Hepatocyte (in vitro differentiated cells and primary cell): ENCODE results near the genes TIA1, TGFA, MPHOSPH10 and SPR.

GRCh38 chr2:70247727-70248931 lies at the start of gene TIA1:
Gene TIA1 (minus strand): TSS chr2:70248628.
- RAMPAGE, long total RNA = no peak
- RRBS = no CpG with 5 or more reads among the region's 61 CpGs

DNA sequence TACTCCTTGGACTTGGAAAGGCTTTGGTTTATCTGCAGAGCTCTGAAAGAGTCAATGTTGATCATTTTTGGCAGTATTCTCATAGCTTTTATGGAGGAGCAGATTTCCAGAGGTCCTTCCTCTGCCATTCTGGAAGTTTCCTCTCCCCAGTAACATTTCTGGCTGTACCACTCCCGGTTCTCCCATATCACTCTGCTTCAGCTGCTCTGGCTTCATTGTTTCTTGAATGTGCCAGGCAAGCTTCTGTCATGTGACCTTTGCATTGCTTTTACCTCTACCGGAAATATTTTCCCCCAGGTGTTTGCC lies 12.3 kb downstream of the PCYOX1 start:
- RAMPAGE, long total RNA = no peak
- RRBS = 25% methylated on average over 2 of the region's 2 CpGs

- RAMPAGE, long total RNA = no peak
- RRBS = no CpG with 5 or more reads among the region's 8 CpGs
These were observed 103.7 kb downstream of the TGFA start for GRCh38 chr2:70449735-70450555.

GRCh38 chr2:70523965-70524823 lies 29.4 kb downstream of the TGFA start:
- RAMPAGE, long total RNA = no peak
- RRBS = no CpG with 5 or more reads among the region's 13 CpGs

DNA sequence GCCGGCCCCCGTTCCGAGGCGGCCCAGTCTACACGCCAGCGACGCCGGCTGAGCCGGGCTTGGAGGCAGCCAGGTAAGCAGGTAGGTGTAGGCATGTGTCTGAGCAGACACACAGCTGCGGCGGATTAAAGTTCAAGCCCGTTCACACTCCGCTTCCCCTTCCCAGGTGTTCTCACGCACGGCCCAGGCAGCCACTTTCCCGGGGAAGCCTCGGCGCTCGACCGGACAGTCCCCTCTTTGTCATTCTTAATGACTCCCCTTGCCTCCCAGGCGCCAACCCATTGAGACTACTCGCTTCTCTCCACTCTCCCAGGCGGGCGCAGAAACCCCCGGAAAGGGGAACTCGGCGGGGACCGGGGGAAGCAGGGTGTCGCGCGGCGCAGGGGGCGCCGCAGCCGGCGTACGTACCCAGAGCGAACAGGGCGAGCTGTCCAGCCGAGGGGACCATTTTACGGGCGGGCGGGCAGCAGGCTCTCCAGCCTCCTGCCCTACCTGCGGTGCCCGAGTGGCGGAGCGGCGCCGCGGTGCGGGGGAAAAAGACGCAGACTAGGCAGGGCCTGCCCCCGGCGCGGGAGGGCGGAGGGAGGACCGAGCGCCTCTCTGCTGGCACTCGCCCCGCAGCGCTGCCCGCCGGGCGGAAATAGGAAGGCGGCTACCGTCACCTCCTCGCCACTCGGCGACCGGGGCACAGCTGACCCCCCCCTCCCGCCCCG lies at the start of gene TGFA:
TSS of gene TGFA (minus strand) at position 507 of the 713 bp plus-strand sequence.
- RAMPAGE, long total RNA = no peak
- RRBS = 1% methylated on average over 38 of the region's 72 CpGs

GRCh38 chr2:70887453-70888323 lies 12.7 kb upstream of the VAX2 start:
- RAMPAGE, long total RNA = no peak
- RRBS = 4% methylated on average over 27 of the region's 67 CpGs

GRCh38 chr2:71069724-71070305 lies 1.4 kb downstream of the NAGK start:
- RAMPAGE, long total RNA = no peak
- RRBS = no CpG with 5 or more reads among the region's 8 CpGs

DNA sequence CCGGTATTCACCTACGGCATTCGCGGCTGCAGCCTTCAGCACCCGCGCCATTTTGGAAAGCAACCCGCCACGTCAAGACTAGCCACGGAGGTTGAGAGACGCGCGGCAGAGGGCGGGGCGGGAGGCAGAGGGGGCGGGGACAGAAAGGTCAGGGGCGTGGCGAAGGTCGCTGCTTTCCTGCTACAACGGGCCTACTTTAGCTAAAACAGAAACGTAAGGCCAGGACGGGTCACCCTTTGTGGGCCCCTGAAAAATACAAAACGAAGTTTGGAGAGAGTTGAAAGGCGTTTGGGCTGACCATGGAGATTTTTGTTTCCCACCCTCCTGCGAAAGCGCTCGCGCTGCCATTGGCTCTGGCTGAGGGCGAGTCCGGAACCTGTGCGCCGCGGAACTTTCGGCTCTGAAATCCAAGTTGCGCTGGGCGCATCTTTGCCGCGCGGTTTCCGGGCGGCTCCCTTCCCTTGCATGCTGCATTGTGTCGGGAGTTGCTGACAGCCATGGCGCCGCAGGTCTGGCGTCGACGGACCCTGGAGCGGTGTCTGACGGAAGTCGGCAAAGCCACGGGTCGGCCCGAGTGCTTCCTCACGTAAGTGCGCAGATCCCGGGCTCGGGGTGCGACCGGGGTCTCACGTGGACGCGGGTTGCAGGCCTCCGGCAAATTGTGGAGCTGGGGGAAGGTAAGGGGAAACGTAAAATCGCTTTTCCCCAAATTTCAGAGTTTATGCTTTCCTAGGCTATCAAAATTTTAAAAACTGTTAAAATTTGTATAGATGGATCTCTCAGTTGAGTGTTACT lies at the start of gene MPHOSPH10:
TSS of gene MPHOSPH10 (plus strand) at position 466 of the 795 bp plus-strand sequence.
- RAMPAGE, long total RNA = start-site peak on the minus strand centred at position 63 of the sequence, 18 bp wide, 94 and 58 reads in 2 replicates
- RRBS = 2% methylated on average over 11 of the region's 64 CpGs

DNA sequence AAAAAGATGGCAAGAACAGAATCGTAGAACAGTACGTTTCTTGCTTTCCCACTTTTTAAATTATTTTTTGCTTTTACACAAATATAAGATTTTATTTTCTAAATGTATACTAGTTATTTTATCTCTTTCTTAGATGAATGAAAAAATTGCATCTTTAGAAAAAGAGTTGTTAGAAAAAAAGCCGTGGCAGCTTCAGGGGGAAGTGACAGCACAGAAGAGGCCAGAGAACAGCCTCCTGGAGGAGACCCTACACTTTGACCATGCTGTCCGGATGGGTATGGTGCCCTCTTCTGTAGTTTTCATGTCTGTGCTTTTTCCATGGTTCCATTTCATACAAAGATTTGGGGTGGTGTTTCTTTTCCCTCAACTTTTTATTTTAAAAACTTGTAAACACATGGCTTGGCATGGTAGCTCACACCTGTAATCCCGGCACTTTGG lies 7.9 kb downstream of the MPHOSPH10 start:
- RAMPAGE, long total RNA = no peak
- RRBS = no CpG with 5 or more reads among the region's 5 CpGs

GRCh38 chr2:71423723-71424174 lies 42.8 kb upstream of the DYSF start:
- RAMPAGE, long total RNA = no peak
- RRBS = no CpG with 5 or more reads among the region's 3 CpGs

GRCh38 chr2:71645900-71646389 lies 179.4 kb downstream of the DYSF start:
- RAMPAGE, long total RNA = no peak
- RRBS = no CpG with 5 or more reads among the region's 5 CpGs

DNA sequence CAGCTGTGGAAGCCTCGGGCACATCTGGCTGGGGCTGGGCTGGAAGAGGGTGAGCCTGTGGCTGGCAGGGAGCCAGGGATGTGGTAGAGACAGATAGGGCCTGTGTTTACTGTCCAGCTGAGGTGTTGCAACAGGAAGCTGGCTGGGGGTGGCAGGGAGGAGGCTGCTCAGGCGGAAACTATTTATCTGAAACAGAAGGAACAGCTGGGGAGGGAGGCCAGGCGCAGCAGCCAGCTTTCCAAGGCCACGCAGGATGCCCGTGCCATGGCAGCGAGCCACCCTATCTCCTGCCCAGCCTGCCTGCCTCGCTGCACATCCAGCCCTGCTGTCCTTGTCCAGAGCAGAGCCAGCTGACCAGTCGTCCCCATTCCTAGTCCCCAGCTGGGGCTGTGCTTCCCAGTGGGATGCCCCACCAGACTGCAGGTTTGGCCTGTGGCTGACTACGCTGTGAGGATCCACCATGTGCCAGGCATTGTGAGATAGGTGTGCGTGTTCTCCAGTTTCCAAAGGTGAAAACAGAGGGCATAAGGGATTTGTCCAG lies 264.6 kb downstream of the CYP26B1 start:
- RAMPAGE, long total RNA = no peak
- RRBS = no CpG with 5 or more reads among the region's 10 CpGs

DNA sequence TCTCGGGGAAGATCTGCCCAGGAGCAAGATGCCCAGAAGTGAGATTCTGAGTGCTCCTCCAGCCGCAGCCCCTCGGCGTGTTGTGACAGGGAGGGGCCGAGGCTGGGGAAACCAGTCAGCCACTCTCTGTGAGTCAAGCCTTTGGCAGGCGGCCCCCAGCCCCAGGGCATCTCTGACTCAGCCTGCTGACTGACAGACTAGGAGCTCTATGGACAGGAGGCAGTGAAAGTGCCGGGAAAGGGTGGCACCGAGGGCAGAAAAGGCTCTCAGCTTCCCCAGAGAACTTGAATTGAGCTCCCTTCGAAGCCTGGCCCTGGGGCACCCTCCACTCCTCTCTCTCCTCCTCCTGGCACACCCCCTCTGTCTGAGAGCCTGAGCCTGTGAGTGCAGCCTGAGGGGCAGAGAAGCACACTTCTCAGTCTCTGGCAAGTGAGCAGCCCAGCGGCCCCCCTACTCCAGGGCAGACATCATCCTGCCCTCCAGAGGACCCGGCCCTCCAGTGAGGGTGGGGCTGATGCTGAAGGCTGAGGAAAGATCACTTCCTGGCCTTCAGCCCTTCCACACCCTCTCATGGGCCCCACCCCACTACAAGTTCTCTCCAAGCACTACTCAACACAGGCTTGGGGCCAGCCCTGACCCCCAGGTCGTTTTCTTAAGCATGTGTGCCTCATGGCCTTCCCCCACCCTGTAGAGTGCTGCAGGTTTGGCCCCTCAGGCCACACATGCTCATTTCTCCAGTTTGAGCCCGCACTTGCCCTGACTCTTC lies 32.1 kb downstream of the CYP26B1 start:
- RAMPAGE, long total RNA = no peak
- RRBS = no CpG with 5 or more reads among the region's 13 CpGs

DNA sequence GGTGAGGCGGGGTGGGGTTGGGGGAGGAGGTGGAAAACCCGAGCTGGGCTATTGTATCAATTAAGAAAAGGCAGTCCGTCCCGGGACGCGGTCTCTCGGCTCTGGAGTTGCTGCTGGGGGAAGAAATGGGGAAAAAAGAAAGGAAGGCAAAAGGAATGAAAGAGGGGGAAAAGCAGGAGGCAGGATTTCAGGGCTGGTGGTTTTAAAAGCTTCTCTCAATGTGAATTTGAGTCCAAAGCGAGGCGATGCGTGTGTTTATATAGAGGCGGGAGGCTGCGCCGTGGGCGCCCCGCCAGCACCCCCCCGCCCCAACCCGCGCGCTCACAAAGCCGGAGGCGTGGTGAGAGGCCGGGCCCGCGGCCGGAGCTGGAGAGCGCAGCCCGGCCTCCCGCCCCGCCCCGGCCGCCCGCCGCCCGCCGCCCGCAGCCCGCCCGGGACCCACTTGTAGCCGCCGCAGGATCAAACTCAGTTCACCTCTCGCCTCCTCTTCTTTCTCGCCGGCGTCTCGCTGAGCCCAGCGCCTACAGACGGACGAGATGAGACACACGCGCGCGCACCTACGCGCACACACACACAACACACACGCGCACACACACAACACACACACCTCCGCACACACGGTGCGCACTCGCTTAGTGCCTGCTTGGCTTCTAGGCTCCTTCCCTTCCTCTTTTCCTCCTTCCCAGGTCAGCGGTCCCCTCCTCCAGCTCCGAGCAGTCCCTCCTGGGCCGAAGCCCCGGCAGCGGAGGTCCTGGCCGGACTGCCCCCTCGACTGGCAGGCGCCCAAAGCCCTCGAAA lies 1.2 kb upstream of the CYP26B1 start:
- RAMPAGE, long total RNA = no peak
- RRBS = 2% methylated on average over 9 of the region's 69 CpGs

- RAMPAGE, long total RNA = no peak
- RRBS = 1% methylated on average over 21 of the region's 46 CpGs
These were observed at the start of gene SPR for GRCh38 chr2:72886749-72887482. Gene SPR (plus strand): TSS chr2:72887408.

- RAMPAGE, long total RNA = no peak
- RRBS = no CpG with 5 or more reads among the region's 5 CpGs
These were observed 37.8 kb downstream of the SFXN5 start for GRCh38 chr2:73033546-73034374.

DNA sequence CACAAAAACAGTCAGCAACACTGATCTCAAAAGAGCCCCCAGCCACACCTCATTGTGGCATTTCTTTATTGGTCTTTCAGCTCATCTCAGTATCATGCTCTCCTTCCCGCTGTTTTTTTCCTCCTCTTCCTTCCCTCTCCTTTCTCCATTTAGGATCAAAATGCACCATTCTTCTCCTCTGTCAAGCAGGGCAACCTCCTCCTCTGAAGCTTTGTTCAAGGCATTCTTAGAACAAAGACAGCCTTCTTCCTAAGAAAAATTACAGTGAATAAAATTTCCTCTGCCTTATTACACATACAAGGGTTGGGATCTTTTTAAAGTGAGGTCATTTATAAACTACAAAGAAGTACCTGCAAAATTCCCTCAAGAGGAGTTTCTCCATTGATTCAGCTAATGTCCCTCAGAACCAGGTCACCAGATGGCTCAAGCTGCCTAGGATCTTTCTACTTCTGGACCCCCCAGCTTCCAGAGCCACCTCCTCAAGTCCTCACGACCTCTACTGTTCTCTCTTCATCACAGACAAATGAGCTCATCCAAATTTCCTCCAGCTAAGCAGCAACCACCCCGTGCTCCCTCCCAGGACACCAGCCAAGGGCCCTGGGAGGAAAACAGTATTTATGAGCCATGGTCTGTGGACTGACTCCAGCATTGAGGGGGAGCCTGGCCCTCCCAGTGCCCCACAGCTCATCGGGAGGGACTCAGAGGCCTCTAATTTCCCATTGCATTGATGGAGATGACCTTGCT lies 18.0 kb downstream of the SFXN5 start:
- RAMPAGE, long total RNA = no peak
- RRBS = no CpG with 5 or more reads among the region's 4 CpGs

- RAMPAGE, long total RNA = no peak
- RRBS = no CpG with 5 or more reads among the region's 13 CpGs
These were observed 12.7 kb downstream of the SFXN5 start for GRCh38 chr2:73058448-73059636.

GRCh38 chr2:73070375-73071407 lies 821 bp downstream of the SFXN5 start:
- RAMPAGE, long total RNA = no peak
- RRBS = 1% methylated on average over 51 of the region's 106 CpGs

DNA sequence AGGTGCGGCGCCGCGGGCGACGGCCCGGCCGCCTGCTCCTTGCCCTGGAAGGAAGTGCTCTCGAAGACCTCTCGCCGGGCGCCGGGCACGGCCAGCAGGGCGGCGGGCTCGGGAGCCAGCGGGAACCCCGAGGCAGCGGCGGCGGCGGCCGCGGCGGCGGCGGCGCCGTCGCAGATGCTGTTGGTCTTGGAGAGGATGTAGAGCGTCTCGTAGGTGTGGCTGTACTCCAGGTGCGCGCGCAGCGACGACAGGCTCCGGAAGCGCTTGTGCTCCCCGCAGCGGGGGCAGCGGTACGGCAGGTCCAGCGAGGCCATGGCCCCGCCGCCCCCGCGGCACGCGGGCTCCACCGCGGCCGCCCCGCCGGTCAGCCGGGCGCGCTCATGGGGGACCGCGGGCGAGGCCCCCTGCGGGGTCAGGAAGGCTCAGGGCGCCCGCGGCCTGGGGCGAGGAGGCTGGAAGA lies 14.9 kb downstream of the FBXO41 start:
- RAMPAGE, long total RNA = no peak
- RRBS = 8% methylated on average over 25 of the region's 67 CpGs